ENCODE data around the gene CKLF.

DNA sequence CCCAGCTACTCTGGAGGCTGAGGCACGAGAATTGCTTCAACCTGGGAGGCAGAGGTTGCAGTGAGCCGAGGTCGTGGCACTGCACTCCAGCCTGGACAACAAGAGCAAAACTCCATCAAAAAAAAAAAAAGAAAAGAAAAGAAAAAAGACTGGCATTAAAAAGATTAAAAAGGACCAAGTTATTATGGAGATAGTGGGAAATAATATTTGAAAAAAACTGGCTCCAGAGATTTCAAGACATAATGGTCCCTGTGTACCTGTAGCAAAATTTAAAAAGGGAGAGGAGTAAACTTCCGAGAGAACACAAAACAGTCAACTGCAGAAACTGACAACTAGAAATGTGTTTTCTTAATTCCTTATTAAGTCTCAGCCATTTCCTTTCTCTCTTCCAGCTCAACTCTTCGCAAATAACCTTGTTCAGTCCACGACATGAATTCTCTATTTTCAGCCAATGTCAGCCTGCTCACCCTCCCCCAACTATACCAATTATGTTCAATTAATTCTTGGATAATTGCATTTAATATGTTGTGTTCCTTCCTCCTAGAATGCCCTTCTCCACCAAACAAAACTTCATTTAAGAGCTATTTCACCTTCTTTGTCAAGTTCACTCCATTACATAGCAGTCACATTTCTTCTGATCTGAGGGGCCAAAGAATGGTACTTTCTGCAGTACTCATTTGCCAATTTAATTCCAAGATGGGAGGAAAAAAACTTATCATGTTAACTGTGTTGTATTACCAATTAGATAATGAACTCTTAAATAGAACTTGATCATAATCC, 15.5 kb downstream of the SETD6 start:
- PRO-cap, 3 experiments = no peak in any of the 3 experiments
- RAMPAGE, long total RNA = no peak
- RRBS, 2 experiments = no CpG with 5 or more reads among the region's 6 CpGs

- PRO-cap, 3 experiments = no peak in any of the 3 experiments
- RAMPAGE, long total RNA = no peak
- RRBS, 2 experiments = no CpG with 5 or more reads among the region's 9 CpGs
These were observed 28.3 kb downstream of the SETD6 start for GRCh38 chr16:58543559-58543991.

DNA sequence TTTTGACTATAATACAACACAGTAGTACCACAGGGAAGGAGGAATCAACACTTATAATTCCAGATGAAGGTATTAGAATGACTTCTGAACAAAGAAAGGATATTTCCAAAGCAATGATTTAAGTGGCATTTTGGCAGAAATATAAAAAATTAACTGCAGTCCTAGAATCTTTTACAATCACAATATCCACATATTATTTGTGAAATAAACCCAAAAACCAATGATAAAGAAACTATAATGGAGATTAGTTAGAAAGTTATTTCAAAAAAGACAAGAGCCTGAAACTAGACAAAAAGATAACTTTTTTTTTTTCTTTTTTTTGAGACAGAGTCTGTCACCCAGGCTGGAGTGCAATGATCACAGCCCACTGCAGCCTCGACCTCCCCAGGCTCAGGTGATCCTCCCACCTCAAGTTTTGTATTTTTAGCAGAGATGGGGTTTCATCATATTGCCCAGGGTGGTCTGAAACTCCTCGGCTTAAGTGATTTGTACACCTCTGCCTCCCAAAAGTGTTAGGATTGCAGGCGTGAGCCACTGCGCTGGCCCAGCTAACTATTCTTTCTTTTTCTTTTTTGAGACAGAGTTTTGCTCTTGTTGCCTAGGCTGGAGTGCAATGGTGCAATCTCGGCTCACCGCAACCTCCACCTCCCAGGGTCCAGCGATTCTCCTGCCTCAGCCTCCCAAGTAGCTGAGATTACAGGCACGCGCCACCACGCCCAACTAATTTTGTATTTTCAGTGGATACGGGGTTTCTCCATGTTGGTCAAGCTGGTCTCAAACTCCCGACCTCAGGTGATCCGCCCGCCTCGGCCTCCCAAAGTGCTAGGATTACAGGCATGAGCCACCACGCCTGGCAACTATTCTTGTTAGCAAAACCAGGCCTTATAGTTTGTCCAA, 8.7 kb downstream of the CNOT1 start:
- PRO-cap, 3 experiments = no peak in any of the 3 experiments
- RAMPAGE, long total RNA = no peak
- RRBS, 2 experiments = no CpG with 5 or more reads among the region's 16 CpGs

DNA sequence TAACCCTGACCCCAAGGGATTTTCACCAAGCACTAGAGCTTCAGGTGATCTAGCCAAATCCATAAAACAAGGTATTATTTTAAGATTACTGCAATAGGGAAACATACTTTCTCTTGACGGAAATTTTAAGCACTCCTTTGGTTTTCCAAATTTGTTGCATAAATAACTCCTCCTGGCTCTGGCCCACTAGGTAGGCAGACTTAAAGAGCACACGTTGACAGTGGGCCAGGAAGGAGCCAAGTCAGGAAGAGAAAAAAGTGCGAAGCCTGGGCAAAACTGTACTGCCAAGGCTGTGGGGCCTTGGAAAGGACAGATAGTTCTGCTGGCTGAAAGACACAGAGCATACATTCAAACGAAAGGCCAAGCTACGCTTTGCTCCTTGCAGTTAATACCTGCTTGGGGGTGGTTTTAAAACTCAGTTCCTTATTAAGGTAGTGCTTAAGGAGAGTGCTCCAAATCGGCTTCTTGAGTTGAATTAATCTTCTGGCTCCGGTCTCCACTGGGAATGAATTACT, 1.4 kb downstream of the GOT2 start:
- PRO-cap, 3 experiments = no peak in any of the 3 experiments
- RAMPAGE, long total RNA = no peak
- RRBS, 2 experiments = no CpG with 5 or more reads among the region's 7 CpGs

DNA sequence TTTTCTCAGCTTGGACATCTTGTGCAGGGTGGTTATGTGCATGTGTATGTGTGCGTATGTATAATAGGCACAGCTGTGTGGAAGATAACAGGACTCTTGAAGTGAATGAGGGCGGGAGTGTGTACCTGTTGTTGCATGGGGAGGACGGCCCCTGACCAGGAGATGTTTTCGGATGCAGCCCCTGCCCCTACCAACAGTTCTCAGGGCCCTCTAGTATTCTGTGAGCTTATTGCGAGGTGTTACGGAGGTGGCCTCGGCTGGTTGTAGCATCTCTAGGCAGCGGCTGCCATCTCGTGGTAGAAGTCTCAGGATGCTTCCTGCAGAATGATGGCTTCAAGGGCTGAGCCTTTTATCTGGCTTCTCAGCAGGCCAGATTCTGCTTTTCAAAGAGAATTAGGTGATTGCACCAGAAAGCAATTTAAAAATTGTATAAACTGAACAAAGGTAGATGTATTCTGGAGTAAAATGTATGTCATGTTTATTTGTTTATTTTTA, 22.2 kb upstream of the GOT2 start:
- PRO-cap, 3 experiments = no peak in any of the 3 experiments
- RAMPAGE, long total RNA = no peak
- RRBS, 2 experiments = no CpG with 5 or more reads among the region's 9 CpGs

DNA sequence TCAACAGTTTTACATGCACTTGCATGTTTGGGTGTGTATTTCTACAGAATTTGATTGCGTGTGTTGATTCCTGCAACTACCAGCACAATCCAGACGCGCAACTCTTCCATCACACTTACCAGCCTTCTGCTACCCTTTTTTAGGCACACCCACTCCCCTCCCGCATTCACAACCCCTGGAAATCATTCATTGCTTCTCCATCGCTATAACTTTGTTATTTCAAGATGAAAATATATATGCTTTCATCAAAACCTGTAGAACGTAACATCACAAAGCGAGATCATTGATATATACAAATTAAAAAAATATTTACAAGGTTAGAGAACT, 590.7 kb downstream of the CDH8 start:
- PRO-cap, 3 experiments = peak in 1 of 3 experiments; most common minus-strand start position 103 of the sequence (in 1)
- RAMPAGE, long total RNA = no peak
- RRBS, 2 experiments = no CpG with 5 or more reads among the region's 7 CpGs

DNA sequence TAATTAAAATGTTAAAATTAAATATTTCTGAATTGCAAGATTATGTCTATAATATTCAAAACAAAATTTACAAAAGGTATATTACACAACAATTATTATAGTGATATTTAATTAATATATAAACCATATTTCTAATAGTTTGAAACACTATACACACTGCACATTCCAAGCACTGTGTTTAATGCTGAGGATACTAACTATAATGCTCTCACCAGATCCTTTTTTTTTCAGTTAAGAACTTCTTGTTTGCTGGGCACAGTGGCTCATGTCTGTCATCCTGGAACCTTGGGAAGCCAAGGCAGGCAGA, 544.5 kb downstream of the CDH8 start:
- PRO-cap, 3 experiments = no peak in any of the 3 experiments
- RAMPAGE, long total RNA = no peak

- PRO-cap, 3 experiments = no peak in any of the 3 experiments
- RAMPAGE, long total RNA = no peak
- RRBS, 2 experiments = no CpG with 5 or more reads among the region's 17 CpGs
These were observed 234.5 kb downstream of the CDH8 start for GRCh38 chr16:61801688-61802126.

DNA sequence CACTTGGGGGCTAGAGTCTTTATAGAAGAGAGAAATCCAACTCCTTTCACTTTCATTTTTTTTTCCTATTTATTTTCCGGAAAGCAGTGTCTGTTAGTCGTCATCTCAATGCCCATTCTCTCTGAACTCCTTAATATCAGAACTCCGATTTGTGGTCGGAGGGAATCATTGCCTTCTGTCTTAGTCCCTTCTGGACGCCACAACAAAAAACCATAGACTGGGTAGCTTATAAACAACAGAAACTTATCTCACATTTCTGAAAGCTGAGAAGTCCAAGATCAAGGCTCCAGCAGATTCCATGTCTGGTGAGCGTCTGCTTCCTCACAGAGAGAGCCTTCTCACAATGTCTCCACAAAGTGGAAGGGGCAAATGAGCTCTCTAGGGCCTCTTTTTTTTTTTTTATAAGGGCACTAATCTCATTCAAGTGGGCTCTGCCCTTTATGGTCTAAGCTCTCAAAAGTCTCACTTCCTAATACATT, 296.6 kb upstream of the CDH11 start:
- PRO-cap, 3 experiments = no peak in any of the 3 experiments
- RAMPAGE, long total RNA = no peak
- RRBS, 2 experiments = no CpG with 5 or more reads among the region's 6 CpGs

- PRO-cap, 3 experiments = no peak in any of the 3 experiments
- RAMPAGE, long total RNA = no peak
- RRBS, 2 experiments = no CpG with 5 or more reads among the region's 15 CpGs
These were observed 238.9 kb upstream of the CDH5 start for GRCh38 chr16:66127649-66128030.

- PRO-cap, 3 experiments = no peak in any of the 3 experiments
- RAMPAGE, long total RNA = no peak
- RRBS, 2 experiments = no CpG with 5 or more reads among the region's 4 CpGs
These were observed 10.9 kb downstream of the CDH5 start for GRCh38 chr16:66377354-66377888.

GRCh38 chr16:66381944-66383257, 15.9 kb downstream of the CDH5 start:
- PRO-cap, 3 experiments = peak in 1 of 3 experiments; most common plus-strand start chr16:66382859 (in 1)
- RAMPAGE, long total RNA = no peak
- RRBS, 2 experiments = no CpG with 5 or more reads among the region's 17 CpGs

DNA sequence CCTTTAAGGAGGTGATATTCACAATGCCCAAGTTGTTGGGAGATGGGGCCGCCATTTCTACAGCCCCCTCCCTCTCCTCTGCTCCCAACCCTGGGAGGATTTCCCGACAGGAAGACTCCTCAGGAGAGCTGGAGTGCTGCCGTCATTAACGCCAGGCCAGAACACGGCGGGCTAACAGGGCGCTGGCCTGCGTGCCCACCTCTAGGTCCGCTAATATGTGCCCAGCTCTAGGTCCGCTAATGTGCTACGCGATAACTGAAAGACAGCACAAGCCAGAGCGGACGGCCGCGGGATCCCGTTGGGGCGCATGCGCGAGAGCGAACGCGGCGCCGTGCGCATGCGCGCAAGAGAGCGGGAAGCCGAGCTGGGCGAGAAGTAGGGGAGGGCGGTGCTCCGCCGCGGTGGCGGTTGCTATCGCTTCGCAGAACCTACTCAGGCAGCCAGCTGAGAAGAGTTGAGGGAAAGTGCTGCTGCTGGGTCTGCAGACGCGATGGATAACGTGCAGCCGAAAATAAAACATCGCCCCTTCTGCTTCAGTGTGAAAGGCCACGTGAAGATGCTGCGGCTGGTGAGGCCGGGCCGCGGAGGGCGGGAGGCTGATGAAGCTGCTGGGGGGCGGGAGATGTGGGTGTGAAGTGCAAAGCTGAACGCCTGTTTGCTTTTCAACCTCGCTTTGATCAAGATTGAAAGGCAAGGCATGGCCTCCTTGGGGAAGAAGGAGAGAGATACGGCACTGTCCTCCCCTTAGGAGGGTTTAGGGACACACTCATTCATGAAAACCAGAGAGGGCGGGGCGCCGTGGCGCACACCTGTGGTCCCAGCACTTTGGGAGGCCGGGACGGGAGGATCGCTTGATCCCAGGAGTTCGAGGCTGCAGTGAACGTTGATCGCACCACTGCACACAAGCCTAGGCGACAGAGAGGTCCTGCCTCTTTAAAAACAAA, at the start of gene CKLF:
TSS of gene CKLF (plus strand) at position 351 of the 944 bp plus-strand sequence.
- PRO-cap, 3 experiments = peak in 3 of 3 experiments; most common plus-strand start position 346 of the sequence (in 3); most common minus-strand start position 257 of the sequence (in 2)
- RAMPAGE, long total RNA = start-site peak on the plus strand centred at position 396 of the sequence, 68 bp wide, 726 and 238 reads in 2 replicates
- RRBS, 2 experiments = no CpG with 5 or more reads among the region's 64 CpGs

- PRO-cap, 3 experiments = no peak in any of the 3 experiments
- RAMPAGE, long total RNA = no peak
- RRBS, 2 experiments = no CpG with 5 or more reads among the region's 8 CpGs
These were observed 1.0 kb upstream of the CMTM3 start for GRCh38 chr16:66603488-66603836.

- PRO-cap, 3 experiments = no peak in any of the 3 experiments
- RAMPAGE, long total RNA = no peak
- RRBS, 2 experiments = no CpG with 5 or more reads among the region's 5 CpGs
These were observed 6.4 kb downstream of the CMTM4 start for GRCh38 chr16:66690005-66690727.

DNA sequence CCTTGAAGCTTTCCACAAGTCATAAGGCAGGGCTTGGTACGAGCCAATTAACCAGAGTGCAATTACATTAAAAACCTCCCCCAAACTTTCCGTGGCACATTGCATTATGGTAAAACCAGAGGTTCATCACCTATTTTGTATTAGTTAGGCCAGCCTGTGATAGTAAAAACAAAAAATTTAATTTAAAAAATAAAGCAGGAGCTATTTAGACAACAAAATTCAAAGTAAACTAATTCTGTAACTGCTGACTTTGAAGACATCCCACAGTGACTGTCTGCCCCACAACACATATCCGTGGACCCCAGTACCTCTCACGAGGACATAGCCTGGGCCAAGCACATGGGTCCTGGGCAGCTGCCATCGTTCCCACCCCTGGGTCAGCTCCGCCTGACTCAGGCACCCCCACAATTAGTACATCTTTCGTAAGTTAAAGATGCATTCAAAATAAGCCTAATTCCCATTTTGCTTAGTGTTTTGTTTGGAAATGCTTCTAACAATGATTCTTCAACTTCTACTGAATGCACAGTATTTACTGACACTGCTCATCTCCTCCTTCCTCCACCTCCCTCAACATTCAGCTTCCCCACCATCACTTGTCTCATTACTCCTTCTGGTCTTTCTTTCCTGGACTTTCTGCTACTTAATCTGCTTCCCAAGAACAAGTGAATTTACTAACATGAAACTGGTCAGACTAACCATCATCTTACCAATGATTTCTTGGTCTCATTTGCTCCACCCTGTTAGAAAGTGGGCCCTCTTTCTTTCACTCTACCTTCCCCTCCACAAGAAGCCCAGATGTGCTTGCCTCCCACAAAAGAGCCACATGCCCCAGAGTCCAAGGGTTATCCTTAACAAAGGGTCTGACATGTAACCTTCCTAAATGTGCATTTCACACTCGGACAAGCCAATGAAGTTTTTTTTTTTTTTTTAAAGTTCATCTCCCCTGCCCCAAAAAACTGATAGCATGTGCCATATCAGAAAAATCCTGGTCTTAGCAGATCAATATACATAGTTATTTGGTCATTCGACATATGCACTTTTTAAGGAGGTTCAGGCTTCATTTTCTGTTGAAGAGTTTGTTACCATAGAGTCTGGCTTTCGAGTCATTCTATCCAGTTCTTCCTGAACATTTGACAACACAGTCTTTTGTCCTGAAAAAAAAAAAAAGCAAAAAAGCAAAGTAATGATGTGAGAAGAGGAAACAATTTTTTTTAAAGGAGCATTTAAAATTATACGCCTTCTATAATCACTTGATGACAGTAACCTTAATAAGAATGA, 26.6 kb upstream of the CMTM4 start:
- PRO-cap, 3 experiments = no peak in any of the 3 experiments
- RAMPAGE, long total RNA = no peak
- RRBS, 2 experiments = no CpG with 5 or more reads among the region's 11 CpGs

GRCh38 chr16:66871644-66872206, 8.6 kb upstream of the PDP2 start:
- PRO-cap, 3 experiments = no peak in any of the 3 experiments
- RAMPAGE, long total RNA = no peak
- RRBS, 2 experiments = no CpG with 5 or more reads among the region's 3 CpGs

DNA sequence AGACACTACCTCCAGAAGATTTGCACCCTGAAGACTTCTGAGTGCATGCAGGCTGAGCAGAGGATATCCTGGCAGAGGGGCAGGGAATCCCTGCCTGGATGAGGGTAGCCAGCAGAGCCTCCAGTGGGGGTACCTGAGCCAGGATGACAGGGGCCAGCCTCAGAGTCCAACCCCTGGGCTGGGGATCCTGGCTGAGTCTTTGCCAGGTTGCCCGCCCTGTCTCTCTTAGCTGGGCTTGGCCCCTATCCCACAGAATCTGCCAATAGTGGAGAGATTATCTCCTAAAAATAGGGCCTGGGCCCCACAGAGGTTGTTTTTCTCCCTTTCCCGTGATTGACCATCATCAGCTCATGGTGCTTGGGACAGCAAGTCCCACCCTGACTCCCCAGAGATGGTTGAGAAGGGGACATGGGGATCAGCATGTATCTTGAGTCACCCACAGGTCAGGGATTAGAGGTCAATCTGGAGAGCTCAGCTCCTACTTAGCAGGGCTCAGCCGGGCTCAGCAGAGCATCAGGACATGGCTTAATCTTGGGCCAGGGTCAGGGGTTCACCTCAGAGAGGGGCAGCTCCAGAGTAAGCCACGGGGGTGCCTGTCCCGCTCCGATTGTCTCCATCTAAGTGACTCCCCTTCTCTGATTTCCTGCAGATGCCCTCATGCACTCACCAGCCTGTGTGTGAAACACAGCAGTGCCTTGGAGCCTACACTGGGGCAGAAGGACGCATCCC, 11.6 kb downstream of the CDH16 start:
- PRO-cap, 3 experiments = no peak in any of the 3 experiments
- RAMPAGE, long total RNA = no peak
- RRBS, 2 experiments = no CpG with 5 or more reads among the region's 7 CpGs

DNA sequence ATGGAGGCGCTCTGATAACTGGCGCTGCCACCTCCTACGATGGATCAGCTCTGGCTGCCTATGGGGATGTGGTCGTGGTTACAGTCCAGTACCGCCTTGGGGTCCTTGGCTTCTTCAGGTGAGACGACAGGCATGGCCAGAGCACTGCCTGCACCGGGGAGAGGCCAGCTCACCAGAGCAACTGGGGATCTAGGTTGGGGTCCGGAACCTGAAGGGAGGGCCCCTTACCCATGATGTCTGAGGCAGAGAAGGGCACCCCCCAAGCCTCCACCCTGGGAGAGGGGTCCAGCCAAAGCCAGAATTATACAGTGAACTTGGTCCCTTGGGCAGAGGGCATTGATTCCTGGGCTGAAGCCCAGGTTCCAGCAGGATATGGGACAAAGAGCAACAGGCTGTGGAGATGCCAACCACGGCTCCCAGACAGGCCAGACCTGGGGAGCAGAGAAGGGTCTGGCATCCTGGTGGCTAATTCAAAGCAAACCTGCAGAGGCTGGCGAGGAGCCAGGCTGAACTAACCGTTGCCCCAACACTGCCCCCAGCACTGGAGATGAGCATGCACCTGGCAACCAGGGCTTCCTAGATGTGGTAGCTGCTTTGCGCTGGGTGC, 2.9 kb downstream of the CES3 start:
- PRO-cap, 3 experiments = no peak in any of the 3 experiments
- RAMPAGE, long total RNA = no peak
- RRBS, 2 experiments = 80 to 100% methylated on average over 1 to 2 of the region's 12 CpGs

- PRO-cap, 3 experiments = no peak in any of the 3 experiments
- RAMPAGE, long total RNA = no peak
- RRBS, 2 experiments = no CpG with 5 or more reads among the region's 11 CpGs
These were observed 10.7 kb upstream of the CES4A start for GRCh38 chr16:66977590-66978110.

Data from skeletal muscle tissue (tissue), 7 donors.